ENCODE measurements around the gene NPTX1.

DNA sequence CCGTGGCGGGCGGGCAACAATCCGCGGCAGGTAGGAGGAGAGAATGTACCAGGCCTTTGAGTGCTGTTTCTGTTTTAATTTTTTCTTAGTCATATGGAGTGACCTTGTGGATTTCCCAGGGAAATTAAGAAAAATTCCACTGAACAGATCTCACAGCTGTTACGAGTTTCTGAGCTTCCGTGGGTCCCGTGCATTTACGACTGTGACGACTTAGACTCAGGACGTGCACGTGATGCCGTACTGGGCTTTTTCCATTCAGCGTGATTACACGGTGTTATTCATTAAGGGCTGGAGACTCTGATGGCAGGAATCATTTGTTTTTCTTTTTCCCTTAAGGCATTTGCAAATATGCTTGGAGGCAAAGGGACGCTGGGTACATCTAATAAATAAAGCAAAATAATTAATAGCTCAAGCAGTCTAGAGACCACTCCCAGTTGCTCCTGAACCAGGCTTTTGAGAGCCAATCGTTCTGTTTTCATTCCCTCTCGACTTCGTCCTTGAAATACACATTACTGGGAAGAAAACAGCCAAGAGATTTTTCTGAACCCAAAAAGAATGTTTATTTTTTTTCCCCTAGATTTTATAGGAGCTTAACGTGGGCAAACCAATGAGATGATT is 57.1 kb downstream of the TBC1D16 start:
- PRO-cap, 2 experiments = no peak in any of the 2 experiments

- PRO-cap, 2 experiments = no peak in any of the 2 experiments
Measured at GRCh38 chr17:80037195-80037518, 715 bp downstream of the CCDC40 start.

GRCh38 chr17:80174934-80175897 is 5.4 kb downstream of the CARD14 start:
- PRO-cap, 2 experiments = no peak in any of the 2 experiments

- PRO-cap, 2 experiments = no peak in any of the 2 experiments
Measured at GRCh38 chr17:80257849-80258818, 2.5 kb upstream of the RNF213 start.

GRCh38 chr17:80263128-80263785 is 2.6 kb downstream of the RNF213 start:
- PRO-cap, 2 experiments = no peak in any of the 2 experiments

GRCh38 chr17:80270208-80270635 is 9.6 kb downstream of the RNF213 start:
- PRO-cap, 2 experiments = no peak in any of the 2 experiments

DNA sequence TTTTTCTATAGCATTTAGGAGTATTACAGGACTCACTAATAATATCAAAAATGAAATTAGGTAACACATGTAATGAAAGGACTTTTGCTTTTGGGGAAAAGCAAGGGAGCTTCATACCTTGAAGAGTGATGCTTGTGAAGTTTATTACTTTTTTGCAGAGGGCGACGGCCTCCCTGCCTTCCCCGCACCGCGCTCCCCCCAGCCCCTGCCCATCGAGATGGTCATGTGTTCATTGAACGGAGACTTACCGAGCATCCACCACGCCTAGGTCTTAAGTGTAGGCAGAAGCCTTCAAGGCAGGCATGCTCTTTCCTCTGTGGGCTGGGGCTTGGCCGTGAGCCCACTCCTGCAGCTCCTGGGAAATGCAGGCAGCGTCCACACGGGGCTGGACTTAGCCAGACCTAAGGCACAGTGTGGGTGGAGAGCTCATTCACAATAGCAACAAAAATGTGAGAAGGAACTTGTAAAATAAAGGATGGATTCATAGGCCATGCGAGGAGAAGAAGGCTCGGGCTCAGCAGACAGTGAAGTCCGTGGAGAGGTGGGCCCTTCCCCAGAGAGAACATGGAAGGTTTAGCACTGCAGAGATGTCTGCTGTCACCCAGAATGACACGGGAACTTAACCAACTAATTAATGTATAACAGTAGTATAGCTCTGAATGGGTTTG is 19.3 kb downstream of the RNF213 start:
- PRO-cap, 2 experiments = no peak in any of the 2 experiments

DNA sequence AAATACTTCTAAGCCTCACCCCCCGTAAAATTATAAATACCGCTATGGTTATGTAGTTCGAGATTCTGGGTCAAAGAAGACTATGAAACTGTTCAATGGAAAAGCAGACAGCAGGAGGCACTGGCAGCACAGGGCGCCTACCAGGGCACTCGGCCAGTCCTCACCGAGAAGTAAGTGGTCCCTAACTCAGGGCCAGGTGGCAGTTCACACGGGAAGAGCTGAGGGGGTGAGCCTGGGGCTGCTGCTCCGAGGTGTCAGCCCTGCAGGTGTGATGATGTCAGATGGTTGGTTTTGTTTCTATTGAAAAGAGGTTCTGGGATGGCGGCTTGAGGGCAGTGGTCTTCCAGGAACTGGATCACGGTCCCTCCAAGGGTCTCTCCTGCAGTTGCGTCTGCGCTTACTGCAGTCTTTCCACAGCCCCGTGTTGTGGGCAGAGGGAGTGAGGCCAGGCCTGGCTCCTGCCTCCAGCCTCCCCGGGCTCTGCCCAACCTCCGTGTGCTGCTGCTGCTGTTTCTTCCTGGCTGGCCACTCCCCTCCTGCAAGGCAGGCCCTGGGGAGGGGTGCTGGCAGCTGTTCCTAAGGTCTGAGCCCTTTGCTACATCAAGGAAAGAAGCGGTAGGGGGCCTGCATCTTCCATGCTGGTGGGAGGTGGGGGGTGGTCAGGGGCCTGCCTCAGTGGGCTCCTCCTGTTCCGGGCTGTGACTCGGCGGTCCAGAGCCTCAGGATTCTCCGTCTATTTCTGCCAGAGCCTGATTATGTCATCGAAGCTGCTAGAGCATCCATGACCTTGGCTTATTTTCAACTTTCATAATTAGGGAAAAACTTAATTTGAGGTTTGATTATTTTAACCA is 22.6 kb downstream of the RNF213 start:
- PRO-cap, 2 experiments = no peak in any of the 2 experiments

GRCh38 chr17:80389390-80389980 is 25.5 kb upstream of the ENDOV start:
- PRO-cap, 2 experiments = no peak in any of the 2 experiments

- PRO-cap, 2 experiments = no peak in any of the 2 experiments
Measured at GRCh38 chr17:80406889-80407477, 8.0 kb upstream of the ENDOV start.

DNA sequence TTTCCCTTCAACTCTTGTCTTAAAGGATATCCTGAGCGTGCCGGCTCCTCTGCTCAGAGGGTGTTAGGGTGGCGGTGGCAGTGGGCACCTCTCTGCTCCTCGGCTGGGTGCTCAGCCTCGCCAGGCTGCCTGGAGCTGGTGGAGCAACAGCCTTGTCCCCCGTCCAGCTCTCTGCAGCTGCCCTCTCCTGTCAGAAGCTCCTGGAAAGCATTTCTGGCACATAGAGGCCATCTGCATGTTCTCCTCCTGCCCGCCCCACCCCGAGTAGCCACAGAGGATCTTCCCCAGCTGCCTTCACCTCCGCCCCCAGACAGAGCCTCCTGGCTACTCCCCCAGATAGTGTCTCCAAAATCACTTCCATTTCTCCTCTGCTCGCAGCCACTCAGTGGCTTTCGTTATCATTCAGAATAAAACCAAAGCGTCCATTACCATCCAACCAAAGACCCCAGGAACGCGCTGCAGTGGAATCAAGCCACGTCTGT is 19.6 kb downstream of the NPTX1 start:
- PRO-cap, 2 experiments = no peak in any of the 2 experiments

DNA sequence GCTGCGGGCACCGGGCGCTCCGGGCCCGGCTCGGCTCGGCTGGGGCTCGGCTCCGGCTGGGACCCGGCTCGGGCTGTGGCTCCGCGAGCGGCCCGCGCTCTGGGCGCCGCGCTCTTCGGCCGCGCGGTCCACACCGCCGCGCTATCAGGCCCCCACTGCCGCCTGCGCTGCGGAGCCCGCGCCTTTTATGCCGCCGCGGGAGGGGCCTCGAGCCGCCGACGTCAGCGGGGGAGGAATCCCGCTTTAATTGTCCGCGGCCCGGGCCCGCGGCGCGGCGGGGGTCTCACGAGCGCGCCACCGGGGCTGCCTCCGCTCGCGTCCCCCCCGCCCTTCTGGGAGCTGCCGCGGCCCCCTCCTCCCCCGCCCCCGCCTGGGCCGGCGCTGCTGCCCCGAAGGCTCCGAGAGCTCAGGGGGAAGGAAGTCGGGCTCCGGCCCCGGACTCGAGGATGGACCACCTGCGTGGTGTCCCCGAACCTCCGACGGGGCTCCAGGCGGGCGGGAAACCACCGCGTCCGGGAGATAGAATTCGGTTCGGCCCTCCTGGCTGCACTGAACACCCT is at the start of gene NPTX1:
TSS of gene NPTX1 (minus strand) at position 160 of the 560 bp plus-strand sequence.
- PRO-cap, 2 experiments = peak in 1 of 2 experiments; most common minus-strand start position 157 of the sequence (in 1)

DNA sequence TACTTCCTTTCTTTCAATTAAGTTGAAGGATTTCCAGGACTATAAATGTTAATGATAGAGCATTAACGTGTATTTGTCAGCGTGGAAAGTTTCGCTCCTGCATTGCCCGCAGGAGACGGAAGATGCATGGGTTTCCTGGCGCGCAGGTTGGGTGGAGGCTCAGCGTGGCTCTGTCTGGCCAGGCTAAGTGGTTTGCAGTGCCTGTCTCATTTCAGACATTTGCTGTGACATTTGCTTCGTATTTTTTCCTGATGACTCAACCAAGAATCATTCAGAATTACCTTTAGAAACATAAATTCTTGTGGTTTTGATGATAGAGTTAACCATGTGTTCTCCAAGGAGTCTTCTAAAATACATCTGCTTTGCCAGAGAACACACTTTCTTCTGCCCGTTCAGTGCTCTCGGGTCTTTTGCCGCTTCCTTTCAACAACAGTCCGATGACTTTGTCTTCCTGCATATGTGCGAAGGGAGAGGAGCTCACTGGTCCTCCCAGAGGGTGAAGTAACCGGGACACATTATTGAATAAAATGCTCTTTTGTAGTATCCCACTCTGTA is 216.8 kb downstream of the RPTOR start:
- PRO-cap, 2 experiments = no peak in any of the 2 experiments

GRCh38 chr17:80782681-80783429 is 208.8 kb upstream of the CHMP6 start:
- PRO-cap, 2 experiments = no peak in any of the 2 experiments

DNA sequence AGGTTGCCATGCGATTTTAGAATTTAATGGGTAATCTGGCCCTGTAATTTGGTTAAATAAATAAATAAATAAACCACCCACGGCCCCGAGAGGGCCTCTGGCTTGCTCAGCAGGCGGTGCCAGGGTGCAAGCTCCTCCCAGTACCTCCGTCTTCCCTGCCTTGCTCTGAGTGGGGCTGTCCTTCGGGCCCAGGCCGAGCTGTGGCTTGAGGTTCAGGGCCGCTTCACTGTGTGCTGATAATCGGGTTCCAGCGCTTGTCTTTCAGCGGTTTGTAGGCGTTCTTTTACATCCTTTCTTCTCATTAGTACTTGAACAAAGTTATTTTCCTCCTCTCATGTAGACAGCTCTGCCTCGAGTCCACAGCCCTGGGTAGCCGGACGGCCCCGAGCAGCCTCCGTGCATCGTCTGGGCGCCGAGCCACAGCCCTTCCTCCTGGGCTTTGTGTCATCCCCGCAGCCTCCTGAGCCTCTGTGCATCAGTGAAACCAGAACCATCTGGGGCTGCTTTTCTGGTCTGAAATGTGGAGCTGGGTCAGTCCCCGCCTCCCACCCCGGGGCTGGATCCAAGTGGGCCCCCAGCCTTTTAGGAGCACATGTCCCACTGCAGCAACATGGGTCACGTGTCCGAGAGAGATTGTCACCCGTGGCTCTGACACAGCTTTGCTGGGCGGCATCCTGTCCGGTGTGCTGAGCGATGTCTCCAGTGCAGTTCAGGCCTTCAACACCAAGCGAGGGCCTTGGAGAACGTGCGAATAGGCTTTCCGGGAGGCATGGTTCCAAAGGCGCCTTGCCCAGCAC is 157.4 kb upstream of the CHMP6 start:
- PRO-cap, 2 experiments = no peak in any of the 2 experiments

DNA sequence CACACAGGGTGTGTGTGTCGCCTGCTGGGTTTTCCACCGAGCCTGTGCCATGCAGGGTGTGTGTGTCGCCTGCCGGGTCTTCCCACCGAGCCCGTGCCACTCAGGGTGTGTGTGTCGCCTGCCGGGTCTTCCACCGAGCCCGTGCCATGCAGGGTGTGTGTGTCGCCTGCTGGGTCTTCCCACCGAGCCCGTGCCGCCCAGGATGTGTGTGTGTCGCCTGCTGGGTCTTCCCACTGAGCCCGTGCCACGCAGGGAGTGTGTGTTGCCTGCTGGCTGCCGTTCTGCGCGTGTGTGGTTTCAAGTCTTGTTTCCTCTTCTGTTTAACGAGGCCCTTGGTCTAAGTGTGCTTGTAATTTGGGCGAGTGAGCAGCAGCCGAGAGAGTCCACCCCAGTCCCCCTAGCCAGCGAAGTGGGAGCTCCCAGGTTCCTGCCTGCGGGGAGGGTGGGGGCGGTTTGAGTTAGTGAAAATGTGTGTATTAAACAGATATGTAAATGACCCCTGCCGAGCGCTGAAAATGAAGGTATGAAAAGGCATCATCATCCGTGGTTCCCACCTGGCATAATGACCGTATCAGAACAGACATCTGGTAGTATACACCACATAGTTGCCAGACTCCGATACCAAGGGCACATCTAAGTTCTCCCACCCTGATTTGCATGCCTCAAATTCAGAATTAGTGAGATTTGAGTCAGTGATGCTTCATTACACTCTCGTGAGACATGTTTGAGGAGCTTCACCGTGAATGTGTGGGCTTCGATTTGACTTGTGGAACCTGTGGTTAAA is 114.6 kb upstream of the CHMP6 start:
- PRO-cap, 2 experiments = no peak in any of the 2 experiments

DNA sequence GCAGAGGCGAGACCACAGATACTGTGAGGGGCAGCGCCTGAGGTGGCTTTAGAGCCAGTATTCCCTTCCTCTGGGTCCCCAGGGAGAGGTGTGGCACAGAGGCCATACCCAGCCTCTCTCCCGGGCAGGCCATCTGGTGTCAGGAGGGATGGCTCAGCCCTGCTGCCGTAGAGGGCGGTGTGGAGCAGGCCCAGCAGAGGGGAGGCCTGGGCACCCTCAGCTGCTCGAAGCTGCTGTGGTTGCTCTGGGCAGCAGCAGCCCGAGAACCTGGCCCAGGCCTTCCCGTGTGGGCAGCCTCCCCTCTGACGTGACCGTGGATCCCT is 32.8 kb upstream of the CHMP6 start:
- PRO-cap, 2 experiments = no peak in any of the 2 experiments

GRCh38 chr17:81023457-81023825 is 11.5 kb upstream of the BAIAP2 start:
- PRO-cap, 2 experiments = no peak in any of the 2 experiments

DNA sequence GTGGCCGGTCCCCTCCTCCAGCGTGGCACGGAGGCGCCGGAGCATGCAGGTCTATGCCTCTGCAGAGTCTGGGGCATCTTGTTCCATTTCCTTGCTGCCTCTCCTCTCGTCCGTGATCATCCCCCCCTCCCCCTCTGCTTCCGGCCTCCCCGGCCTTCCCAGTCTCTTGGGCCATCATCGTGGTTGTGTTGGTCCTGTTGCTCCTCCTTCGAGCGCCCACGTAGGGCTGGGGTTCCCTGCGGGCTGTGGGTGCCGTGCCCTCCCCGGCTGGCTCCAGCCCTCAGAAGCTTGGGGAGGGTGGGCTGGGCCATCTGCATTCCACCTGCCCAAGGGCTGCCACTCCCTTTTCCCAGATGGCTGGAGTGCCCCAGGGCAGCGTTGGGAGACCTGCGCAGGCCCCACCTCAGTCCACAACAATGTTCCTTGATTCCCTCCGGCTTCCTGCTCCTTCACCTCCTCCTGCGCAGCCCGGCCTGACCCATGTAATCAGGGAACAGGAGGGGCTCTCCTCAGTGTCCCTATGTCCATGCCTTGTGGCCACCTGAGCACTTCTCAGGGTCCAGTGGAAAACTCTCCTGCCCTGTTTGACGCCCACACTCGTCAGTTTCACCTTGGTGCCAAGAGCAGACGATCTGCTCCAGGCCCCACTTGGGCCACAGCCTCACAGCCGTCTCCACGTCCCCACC is 37.0 kb downstream of the BAIAP2 start:
- PRO-cap, 2 experiments = no peak in any of the 2 experiments

- PRO-cap, 2 experiments = no peak in any of the 2 experiments
Measured at GRCh38 chr17:81084294-81085139, 49.6 kb downstream of the BAIAP2 start.

All from psoas muscle (tissue), 2 donors.